Daoy (cell line): Measurements from ENCODE around the genes SMTNL2, ARRB2 and SPAG7.

GRCh38 chr17:4176017-4176634 lies 33.1 kb downstream of the CYB5D2 start:
- RAMPAGE, long total RNA = no peak

GRCh38 chr17:4257285-4258021 lies 6.3 kb downstream of the ANKFY1 start:
- RAMPAGE, long total RNA = no peak

DNA sequence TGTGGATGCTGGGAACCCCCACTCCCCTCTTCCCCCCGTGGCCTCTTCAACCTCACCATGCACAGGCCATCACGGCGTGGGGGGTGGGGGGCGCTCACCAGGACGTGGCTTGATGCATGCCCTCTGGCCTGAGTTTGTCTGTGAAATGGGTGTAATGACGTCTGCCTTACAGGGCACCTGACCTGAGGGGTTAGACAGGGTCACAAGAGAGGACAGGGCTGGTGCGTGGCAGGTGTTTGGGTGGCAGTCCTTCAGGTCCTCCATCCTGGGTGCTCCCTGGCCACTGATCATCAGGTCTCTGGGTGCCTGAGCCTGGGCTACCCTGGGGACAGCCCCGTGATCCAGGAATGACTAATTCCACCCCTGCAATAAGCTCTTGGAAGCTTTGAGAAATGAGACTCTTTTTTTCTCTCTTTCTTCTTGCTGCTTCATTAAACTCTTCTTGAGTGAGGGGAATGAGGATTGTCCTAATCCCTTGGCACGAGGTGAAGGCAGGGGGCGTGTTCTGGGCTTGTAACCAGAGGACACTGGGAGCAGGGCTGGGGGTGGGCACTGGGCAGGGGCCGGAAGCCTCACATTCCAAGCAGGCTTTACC lies 21.5 kb upstream of the SPNS2 start:
- RAMPAGE, long total RNA = no peak

DNA sequence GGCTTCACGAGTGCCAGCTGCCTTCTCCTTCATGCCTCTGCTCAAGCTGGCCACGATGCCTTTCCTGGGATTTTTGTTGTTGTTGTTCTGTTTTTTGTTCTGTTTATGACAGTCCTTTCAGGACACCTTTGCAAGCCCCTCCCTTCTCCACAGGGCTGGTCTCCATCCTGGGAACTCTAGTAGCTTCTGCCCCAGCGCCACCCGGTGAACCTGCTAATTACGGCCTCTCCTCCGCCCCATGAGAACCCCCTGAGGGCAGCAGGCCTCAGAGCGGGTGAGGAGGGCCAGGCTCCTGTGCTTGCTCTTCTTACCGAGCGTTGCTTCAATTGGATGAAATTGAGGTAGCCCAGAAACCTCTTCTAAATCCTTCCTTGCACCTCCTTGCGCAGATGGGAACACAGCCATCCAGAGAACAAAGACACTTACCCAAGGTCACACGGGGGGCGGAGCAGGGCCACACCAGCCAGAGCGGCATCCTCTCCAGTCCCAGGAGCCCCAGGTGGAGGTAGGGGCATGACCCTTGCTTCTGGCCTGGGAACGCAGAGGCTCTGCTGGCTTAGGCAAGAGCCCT lies 4.1 kb downstream of the SPNS2 start:
- RAMPAGE, long total RNA = no peak

GRCh38 chr17:4532909-4533939 lies 22.0 kb downstream of the MYBBP1A start:
- RAMPAGE, long total RNA = no peak

- RAMPAGE, long total RNA = no peak
Measured at GRCh38 chr17:4541257-4541962, 13.8 kb downstream of the MYBBP1A start.

- RAMPAGE, long total RNA = no peak
Measured at GRCh38 chr17:4573724-4574286, 10.5 kb upstream of the SMTNL2 start.

DNA sequence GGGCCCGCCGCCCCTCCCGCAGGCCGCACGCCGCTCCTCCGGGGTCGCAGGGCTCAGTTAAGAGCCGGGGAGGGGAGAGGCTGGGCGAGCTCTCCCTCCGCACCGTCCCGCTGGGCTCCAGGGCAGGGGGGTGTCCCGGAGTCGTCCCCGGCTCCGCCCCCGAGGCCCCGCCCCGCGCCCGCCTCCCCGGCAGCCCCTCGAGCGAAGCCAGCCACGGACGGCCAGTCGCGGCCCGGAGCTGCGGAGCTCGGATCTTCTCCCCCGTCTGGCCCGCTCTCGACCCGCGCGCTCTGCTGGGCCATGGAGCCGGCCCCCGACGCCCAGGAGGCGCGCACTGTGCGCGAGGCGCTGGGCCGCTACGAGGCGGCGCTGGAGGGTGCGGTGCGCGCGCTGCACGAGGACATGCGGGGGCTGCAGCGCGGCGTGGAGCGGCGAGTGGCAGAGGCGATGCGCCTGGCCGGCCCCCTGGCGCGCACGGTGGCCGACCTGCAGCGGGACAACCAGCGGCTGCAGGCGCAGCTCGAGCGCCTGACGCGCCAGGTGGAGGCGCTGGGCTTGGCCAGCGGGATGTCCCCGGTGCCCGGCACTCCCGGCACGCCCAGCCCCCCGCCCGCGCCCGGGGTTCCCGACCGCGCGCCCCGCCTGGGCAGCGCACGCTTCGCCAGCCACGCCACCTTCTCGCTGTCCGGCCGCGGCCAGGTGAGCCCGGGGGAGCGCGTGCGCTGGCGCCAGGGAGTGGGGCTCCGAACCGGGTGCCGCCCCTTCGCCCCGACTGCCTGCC lies at the start of gene SMTNL2:
Gene SMTNL2 (plus strand): TSS at position 224 of the 781 bp plus-strand sequence.
- RAMPAGE, long total RNA = no peak

DNA sequence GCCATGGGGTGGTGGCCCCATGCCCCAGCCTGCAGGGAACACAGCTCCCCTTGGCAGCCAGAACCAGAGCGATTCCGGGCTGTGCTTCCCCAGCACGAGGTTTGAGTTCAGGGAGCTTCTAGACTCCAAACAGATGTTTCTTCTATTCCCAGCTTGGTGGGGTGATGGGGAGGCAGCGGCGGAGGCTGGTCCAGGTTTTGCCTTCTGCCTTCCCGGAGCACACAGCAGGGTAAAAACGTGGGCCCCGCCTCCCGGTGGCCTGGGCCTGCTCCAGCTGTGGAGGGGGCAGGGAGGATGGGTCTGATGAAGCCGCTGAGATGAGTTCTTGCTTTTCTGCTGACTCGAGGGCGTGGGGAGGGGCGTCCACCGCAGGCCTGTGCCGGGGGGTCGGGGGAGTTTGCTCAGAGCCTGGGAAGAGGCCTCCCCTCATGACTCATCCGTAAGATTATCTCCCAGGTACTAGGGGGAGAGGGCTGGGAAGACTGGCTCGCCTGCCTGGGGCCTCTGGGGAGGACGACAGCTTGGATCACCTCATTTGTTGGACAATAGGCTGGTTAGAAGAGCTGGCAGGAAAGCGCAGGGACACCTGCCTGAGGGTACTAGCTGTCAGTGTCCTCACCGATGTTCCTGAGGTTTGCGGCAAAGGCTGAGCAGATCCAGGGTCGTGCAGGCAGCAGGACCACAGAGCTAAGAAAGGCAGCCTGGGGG lies 15.5 kb downstream of the SMTNL2 start:
- RAMPAGE, long total RNA = no peak

- RAMPAGE, long total RNA = start-site peak on the plus strand at chr17:4710630-4710690, 22 and 13 reads in 2 replicates
Measured at GRCh38 chr17:4709940-4711067, at the start of gene ARRB2. Gene ARRB2 (plus strand): TSS chr17:4710632.

- RAMPAGE, long total RNA = no peak
Measured at GRCh38 chr17:4711123-4712364, 1.1 kb downstream of the ARRB2 start.

GRCh38 chr17:4764484-4765235 lies 7.0 kb upstream of the TM4SF5 start:
- RAMPAGE, long total RNA = no peak

DNA sequence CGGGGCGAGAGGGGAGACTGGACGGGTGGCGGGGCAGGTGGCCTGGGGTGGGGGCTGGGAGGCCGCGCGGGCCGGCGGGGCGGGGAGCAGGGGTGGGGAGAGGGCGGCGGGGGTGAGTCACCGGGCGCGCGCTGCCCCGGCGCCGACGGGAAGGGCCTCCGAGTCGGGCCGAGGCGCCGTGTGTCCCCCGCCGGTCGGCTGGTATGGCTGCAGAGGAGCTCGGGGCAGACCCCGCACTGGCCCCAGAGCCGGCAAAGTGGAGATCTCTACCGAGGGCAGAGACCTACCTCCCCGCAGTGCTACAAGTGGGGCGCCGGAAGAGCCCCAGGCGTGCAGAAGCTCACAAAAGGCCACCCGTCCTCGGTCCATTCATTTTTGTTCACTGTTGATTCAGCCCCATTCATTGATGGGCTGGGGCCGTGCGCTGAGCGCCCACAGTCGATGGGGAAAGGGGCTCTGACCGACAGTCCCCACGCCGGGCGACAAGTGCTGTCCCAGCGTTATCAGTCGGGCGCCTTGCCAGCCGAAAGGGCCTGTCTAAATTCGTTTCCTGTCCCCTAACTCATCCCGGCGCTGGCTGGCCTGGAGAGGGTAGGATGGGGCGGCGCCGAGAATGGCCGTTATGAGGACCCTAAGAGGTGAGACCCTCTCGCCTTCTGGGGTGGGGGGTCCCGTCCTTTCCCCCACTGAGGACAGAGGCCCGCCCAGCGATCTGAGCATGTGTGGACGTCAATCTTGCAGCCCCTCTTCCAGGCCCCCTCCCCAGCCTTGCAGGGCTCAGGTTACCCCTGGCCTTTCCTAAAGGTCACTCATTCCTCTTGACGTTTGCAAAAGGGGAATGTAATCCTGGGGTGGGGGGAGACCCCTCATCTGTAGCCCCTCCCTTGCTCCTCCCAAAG lies 677 bp upstream of the ENO3 start:
- RAMPAGE, long total RNA = no peak

DNA sequence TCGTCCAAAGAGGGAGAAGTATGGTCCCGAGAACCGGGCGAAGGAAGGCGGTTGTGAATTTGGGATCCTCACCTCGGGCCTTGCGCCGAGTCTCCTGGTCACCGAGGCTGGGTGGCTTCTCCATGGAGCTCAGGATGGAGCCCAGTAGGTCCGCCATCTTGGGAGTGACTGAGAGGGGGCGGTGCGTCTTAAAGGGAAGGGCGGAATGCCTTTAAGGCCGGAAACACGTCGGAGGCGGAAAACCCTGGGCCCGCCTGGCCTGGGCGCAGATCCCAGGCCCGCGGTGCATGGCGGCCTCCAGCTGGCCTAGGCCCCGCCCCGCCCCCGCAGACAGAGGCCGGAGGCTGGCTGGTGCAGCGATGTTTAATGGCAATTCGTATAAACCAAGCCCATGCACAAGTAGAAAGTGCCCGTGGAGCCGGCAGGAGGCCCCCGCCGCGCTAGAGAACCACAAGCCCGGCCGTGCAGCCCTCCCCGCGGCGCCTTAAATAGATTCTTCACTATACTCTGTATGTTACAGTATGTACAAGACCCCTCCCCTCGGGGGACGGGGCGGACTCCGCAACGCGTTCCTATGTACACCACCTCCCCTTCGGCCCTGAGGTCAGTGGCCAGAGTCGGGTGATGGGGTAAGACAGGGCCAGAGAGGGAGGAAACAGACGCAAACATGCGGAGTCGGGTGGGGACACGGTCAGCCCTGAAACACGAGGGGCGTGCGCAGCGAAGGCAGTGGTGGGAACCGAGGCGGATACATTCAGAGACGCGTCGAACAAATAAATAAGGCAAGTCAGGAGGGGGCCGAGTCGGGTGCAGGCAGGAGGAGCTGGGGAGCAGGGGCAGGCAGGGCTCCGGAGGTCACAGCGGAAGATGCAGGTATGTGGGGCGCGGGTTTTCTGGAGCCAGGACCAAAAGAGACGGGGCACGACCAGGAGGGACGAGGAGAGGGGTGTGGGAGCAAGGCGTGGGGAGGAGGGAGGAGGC lies at the start of gene SPAG7:
Gene SPAG7 (minus strand): TSS at position 170 of the 981 bp plus-strand sequence.
- RAMPAGE, long total RNA = start-site peak on the minus strand centred at position 173 of the sequence, 25 bp wide, 79 and 90 reads in 2 replicates

DNA sequence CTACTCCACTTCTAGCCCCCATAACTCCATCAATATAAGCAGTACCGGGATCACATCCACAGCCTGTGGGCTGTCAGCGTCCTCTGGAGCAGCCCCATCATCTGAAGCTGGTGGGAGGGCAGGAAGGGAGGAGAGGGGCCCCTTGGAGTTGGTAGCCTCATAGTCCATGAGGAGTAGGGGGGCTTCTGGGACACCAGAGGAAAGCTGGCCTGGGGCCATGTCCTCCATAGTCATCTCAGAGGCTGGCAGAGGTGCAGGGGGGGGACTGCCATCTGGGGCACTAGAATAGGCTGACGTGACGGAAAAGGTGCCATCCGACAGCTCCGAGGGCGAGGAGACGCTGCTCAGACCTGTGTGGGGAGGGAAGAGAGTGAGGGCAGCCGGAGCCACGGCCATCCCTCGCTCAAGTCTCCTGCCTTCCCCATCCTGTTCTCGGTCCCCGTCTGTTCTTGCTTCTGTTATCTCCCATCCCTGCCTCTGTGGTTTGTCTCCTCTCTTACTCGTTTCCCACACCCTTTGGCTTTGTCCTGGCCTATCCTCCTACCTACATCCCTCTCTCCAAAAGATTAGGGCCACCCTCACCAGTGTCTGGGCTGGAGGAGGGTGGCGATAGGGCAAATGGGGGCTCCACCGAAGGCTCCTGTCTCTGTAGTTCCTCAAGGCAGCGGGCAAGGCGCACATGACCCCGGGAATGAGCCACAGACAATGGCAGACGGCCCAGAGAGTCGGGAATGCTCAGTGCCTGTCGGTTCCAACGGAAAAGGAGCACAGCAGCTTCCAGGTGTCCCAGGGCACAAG lies 4.8 kb upstream of the SPAG7 start:
- RAMPAGE, long total RNA = no peak

- RAMPAGE, long total RNA = no peak
Measured at GRCh38 chr17:4999482-4999968, 1.8 kb downstream of the KIF1C start.

- RAMPAGE, long total RNA = no peak
Measured at GRCh38 chr17:5241936-5242432, 7.3 kb upstream of the SCIMP start.

DNA sequence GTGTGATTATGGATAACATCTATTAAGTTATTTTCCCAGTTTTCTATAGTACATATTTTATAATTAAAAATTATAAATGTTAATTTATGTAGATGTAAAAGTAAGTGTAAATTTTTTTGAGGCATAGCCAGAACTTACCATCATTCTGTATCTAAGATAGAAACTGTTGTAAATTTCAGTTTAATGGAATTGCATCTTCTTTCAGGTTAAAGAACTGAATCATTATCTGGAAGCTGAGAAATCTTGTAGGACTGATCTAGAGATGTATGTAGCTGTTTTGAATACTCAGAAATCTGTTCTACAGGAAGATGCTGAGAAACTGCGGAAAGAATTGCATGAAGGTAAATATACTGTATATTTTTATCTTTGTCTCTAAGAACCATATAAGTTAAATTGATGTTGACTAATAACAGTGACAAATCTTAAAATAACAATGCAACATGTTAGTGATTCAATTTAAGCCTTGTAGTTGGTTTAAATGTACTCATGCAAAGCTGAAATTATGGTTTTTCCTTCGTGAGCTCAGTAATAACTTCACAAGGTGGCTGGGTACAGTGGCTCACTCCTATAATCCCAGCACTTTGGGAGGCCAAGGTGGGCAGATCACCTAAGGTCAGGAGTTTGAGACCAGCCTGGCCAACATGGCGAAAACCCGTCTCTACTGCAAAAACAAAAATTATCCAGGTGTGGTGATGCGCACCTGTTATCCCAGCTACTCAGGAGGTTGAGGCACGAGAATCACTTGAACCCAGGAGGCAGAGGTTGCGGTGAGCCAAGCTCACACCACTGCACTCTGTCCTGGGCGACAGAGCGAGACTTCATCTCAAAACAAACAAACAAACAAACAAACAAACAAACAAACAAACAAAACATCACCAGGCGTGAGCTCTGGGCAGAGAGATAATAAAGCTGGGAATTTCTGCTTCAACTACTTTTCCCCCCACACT lies 64.8 kb downstream of the RABEP1 start:
- RAMPAGE, long total RNA = no peak

- RAMPAGE, long total RNA = no peak
Measured at GRCh38 chr17:5897171-5897802, 172.9 kb upstream of the WSCD1 start.

DNA sequence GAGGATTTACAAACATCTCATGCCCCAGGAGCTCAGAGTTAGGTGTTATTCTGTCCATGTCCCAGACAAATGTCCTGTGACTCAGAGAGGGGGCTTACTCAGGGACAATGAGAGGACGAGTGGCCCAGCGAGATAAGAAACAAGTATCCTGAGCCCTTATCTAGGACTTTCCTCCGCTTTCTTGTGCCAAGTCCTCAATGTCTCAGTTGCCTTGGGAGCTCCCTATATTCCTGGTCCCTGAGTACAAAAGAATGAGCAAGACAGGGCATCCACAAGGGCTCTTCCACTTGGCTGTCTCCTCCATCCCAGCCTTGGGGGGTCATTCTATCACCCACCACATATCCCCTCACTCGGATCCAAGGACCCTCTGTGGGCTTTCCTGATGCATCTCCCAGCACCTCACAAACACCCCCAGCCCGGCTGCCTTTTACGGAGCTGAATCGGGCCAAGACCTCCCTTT lies 121.3 kb downstream of the WSCD1 start:
- RAMPAGE, long total RNA = no peak